ENCODE results near the gene SPART.

GRCh38 chr13:36125605-36126196 is 5.5 kb downstream of the DCLK1 start:
- PRO-cap, 7 experiments = no peak in any of the 7 experiments
- RAMPAGE, long total RNA, 2 experiments = no peak in any of the 2 experiments

GRCh38 chr13:36346190-36347230 is at the start of gene SPART:
Gene SPART (minus strand): TSS chr13:36346394.
- PRO-cap, 7 experiments = peak in 7 of 7 experiments; most common plus-strand start chr13:36346510 (in 5); most common minus-strand start chr13:36346752 (in 7)
- RAMPAGE, long total RNA, 2 experiments = start-site peak on the plus strand in 1 of 2 experiments, at chr13:36346447-36346690 at its widest, 11 reads per replicate; start-site peak on the minus strand in 2 of 2 experiments, at chr13:36346296-36346752 at its widest, 329 to 3,505 reads per replicate

DNA sequence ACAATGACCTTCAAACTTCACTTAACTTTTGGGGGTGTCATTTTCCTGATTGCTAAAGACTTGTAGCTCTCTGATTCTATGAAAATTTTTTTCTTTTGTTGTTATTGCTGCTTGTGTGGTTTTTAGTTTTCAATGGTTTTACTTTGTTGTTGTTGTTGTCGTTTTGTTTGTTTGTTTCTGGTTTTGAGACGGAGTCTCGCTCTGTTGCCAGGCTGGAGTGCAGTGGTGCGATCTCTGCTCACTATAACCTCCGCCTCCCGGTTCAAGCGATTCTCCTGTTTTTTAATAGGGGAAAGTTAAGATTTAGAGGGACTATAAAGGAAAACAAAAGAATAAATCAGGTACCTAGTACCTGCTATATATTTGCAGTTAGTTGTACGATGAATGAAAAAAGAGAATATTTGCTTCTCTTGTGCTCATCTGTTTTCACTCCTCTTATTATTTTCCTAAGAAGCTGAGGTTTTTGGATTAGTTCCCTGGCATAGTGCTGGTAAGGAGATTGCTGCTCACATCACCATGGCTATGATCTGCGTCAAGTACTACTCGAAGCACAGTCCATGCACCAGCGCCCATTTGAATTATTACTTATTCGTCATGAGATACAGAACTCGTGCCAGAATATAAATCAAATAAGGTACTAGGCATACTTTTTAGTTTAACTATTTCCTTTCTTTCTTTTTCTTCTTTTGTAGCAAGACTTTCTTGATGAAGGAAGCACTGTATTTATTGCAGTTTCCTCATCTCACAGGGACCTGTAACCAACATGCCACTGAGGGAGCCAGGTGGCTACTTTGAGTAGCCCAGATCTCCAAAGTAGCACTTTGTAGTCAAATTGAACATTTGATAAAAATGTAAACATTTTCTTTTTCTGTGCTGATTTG is 7.0 kb downstream of the SERTM1 start:
- PRO-cap, 7 experiments = peak in 1 of 7 experiments; most common plus-strand start position 685 of the sequence (in 1); most common minus-strand start position 437 of the sequence (in 1)
- RAMPAGE, long total RNA, 2 experiments = no peak in any of the 2 experiments

DNA sequence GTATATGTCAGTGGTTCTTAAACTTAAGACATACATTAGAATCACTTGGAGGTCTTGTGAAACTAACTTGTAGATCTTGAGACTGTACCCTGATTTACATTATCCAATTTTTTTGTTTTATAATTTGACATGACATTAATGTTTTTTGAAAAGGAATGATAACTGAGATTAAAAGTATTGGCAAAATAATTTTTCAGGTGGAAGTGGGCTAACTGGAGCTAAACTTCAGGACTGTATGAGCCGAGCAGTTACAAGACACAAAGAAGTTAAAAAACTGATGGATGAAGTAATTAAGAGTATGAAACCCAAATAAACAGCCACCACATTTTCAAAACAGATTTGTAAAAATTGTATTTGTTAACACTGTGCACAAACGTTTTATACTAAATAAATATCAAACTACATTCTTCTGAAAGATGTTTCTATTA is 8.4 kb downstream of the EXOSC8 start:
- PRO-cap, 7 experiments = no peak in any of the 7 experiments
- RAMPAGE, long total RNA, 2 experiments = no peak in any of the 2 experiments

DNA sequence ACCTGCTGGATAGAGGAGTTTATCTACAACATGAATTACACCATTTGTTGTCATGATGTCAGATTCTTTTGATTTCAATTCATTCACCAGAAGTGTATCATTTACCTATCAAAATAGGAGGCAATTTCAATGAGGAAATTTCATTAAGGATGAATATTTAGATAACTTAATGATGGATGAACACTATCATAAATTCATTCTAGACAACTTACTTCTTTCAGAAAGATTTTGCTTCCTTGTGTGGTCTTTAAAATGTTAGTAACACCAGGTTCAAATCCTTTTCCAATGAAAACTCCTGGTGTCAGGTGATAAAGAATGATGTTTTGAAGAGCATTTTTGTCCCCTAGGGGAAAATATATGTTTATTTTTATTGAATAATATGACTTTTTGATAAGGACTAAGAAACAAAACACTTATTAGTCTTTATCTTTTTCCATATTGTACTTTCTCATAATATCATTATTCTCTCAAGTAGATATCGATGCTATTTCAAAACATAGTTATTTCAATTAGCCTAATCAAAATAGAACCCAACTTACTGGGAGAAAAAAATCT is 19.5 kb downstream of the POSTN start:
- PRO-cap, 7 experiments = no peak in any of the 7 experiments
- RAMPAGE, long total RNA, 2 experiments = no peak in any of the 2 experiments

DNA sequence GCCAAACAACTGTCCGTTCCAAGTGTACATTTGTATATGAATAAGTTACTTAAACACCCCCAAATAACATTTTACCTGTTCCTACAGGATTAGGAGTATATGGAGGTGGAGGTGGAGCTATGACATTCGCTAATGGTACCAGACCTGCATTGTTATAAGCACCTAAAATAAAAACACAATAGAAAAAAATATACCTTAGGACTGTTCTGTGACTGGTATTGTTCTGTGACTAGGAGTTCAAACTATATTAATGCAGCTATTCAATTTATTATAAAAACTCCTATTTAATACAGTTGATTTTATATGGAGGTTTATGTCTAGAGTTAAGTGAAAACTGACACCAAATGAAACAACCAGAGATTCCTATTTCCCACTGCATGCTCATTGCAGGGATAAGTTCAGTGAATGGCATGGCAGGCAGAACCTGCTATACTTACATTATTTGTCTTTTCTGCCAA is 15.6 kb downstream of the PROSER1 start:
- PRO-cap, 7 experiments = no peak in any of the 7 experiments
- RAMPAGE, long total RNA, 2 experiments = no peak in any of the 2 experiments

GRCh38 chr13:39026176-39026569 is 11.7 kb downstream of the PROSER1 start:
- PRO-cap, 7 experiments = no peak in any of the 7 experiments
- RAMPAGE, long total RNA, 2 experiments = no peak in any of the 2 experiments

DNA sequence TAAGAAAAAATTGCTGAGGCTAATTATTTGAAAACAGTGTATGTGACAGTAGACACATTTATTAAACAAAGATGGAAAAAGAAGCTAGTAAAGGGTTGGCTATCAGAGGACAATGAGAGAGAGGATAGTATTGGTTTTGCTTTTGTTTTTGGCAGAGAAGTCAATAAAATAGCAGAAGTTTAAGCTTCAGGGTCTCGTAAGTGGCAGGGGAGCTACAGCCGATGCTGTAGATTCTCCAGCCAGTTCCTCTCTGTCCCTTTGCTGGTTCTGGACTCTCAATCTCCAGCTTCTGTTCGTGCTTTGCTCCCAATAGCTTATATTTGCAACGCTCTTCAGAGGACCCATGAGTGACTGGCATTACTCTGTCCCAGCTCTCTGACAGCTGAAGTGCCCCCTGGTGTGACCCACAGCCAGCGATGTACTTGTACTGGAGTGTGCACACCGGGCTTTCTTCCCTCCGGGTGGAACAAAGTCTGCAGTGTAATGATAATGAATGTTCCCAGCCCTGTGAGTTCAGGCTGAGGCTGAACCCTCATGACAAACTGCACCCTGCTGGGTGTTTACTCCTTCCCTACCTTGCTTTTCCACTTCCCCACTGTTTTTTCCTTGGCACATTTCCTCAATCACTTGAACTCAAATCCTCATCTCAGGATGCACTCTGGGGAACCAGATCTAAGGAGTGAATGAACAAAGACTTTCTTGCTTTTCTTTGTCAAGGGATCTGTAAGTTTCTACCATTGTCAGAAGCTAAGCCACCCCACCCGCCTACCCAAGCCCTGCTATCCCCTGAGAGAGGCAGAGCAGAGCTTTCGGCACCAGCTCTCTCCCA is 254.8 kb downstream of the LHFPL6 start:
- PRO-cap, 7 experiments = no peak in any of the 7 experiments
- RAMPAGE, long total RNA, 2 experiments = no peak in any of the 2 experiments

DNA sequence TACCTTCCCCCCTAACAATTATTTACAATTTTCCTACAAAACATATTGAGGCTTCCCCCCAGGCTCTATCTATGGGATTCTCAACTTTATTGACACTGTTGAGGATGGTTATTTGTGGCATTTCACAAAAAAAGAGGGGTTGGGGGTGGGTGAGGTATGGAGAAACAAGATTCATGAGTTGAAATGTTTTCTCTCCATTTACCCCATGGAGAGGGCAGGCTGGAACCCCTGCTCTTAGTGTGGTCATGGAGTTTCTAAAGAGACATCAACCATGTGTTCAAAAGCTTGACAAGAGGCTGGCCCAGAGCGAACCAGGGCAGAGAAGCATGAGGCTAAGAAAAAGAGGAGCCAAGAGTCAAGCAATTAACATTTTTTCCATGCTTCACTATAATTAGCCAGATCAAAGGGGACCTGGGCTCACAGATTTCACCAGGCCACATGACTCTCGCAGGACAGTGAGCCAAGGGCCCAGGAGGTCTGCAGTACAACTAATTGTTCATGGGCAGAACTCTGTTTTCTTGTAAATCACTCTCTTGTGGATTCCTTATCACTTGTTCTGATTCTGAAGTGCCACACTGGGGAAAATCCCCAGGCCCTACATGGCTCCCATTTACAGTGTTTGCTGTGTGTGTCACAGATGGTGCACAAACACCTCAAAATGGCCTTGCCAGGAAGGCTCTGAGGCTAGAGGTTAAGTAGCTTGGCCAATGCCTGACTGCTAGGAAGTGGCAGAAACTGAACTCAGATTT is 101.3 kb downstream of the LHFPL6 start:
- PRO-cap, 7 experiments = no peak in any of the 7 experiments
- RAMPAGE, long total RNA, 2 experiments = no peak in any of the 2 experiments

DNA sequence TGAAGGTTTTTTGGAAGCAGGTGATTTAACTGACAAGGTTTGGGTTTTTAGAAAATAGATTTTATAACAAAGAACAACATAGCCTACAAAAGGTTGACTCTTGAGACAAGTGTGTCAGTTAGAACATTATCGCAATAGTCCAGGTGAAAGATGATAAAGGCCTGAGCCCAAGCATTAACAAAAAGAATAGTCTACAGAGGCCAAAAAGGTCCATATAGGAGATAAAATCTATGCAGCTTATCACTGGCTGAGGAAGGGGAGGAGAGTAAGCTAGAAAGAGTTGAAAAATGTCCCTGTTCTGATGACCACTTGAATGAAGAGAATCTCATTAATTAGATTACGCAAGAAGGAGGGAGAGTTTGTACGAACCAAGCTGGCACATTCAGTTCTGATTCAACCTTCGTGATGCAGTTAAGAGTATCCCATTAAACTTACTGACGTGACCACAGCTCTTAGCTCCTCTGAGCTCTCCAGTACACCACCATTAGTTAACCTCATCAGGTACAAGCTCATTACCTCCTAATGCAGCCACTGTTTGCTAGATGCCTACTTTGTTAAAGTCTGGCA is 458.1 kb downstream of the COG6 start:
- PRO-cap, 7 experiments = no peak in any of the 7 experiments
- RAMPAGE, long total RNA, 2 experiments = no peak in any of the 2 experiments

DNA sequence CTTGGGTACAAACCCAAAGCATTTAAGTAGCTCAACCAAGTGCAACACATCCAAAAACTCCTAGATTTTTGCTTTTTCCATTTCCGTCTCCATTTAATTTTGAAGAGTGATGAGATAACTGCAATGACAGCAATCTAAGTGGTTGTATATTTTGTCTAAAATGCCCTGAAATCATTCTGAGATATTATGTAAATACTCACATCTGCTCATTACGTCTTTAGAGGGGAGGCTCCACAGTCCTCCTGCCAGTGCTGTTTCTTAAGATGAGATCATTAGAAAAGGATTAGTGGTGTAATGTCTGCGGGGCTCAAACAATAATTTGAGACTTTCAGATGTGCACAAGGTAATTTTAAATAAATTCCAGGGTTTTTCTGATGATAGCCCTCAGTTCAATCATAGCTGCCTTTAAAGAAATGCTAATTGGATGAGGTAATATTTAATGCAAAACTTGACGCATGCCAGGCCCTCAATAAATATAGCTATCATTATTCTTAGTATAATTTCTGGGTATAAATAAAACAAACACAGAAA is 437.9 kb downstream of the FOXO1 start:
- PRO-cap, 7 experiments = no peak in any of the 7 experiments
- RAMPAGE, long total RNA, 2 experiments = no peak in any of the 2 experiments

DNA sequence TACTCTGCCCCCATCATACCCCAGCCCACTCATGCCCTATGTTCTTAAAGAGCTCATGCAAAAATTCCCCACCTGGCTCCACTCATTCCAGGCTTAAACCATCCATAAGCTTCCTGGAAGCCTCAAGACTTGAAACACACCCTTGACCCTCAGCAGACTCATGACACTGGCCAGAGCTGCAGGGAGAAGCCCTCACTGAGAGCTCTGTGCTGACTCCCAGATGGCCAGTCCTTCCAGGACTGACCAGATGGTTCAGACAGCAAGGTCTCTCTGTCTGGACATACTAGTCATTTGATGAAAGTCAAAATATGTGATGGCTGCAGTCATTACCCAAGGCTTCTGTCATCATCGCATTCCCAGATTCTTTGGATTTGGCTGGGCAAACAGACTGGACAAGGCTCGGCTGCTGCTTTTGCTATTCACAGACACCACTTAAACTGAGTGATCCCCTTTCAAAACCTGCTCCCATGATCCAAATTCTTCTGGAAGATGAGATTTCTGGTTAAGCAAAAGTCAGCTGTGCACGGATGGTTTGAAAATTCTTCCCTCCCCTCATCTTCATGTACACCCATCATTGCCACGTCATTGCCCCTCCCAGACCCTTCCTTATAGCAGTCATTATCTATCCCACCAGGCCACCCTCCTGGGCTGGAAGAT is 397.3 kb downstream of the FOXO1 start:
- PRO-cap, 7 experiments = peak in 3 of 7 experiments; most common plus-strand start position 219 of the sequence (in 3)
- RAMPAGE, long total RNA, 2 experiments = no peak in any of the 2 experiments

GRCh38 chr13:40376471-40377499 is 289.7 kb downstream of the FOXO1 start:
- PRO-cap, 7 experiments = no peak in any of the 7 experiments
- RAMPAGE, long total RNA, 2 experiments = no peak in any of the 2 experiments

DNA sequence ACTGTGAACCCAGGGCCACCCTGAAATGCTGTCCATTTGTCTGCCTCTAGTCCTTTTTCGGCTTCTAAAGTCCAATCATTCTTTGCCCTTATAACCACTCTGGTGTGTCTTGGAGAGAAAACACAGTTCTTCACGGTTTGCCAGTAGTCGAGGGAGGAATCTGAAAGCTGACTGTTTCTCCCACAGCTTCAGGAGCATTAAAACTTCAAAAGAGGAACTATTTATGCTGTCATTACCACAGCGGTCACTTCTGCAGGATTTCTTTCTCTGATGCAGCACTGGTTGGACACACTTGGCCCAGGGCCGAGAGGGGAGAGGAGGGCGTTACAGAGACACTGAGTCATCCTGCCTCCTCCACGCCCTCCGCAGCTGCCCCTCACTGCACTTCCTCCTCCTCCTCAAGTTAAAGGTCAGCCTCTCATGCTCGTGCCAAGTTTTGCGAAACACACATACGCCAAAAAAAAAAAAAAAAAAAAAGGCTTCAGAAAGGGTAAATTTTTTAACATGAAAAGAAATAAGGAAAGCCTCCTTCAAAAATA is 264.1 kb downstream of the FOXO1 start:
- PRO-cap, 7 experiments = peak in 5 of 7 experiments; most common plus-strand start position 136 of the sequence (in 1); most common minus-strand start position 199 of the sequence (in 4)
- RAMPAGE, long total RNA, 2 experiments = no peak in any of the 2 experiments

DNA sequence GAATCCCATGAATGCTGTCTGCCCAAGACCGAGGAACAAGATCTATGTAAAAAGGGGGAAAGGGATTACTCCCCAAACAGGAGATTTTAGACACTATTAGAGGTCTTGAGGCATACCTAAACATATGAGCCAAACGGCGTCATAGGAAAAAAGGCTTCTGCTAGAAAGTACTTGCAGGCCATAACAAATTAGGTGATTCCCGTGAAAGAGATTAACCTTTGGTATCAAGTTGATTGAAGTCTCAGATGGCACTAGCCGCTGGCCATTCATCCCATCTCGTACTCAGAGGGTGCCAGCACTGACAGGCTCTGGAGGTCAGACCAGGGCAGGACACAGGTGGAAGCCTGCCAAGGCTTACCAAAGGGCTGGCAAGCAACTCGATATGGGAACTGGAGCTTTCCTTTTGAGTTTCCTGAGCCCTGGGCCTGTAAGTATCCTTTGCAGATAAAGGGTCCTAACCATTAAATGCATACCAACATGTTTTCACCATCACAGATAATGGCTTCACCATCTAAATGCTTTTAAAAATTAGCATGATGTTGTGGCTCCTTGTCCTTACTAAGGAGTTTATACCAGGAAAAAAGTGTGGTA is 225.2 kb downstream of the FOXO1 start:
- PRO-cap, 7 experiments = no peak in any of the 7 experiments
- RAMPAGE, long total RNA, 2 experiments = no peak in any of the 2 experiments

GRCh38 chr13:40470541-40471074 is 195.8 kb downstream of the FOXO1 start:
- PRO-cap, 7 experiments = no peak in any of the 7 experiments
- RAMPAGE, long total RNA, 2 experiments = no peak in any of the 2 experiments

GRCh38 chr13:40485530-40486204 is 180.8 kb downstream of the FOXO1 start:
- PRO-cap, 7 experiments = no peak in any of the 7 experiments
- RAMPAGE, long total RNA, 2 experiments = no peak in any of the 2 experiments

DNA sequence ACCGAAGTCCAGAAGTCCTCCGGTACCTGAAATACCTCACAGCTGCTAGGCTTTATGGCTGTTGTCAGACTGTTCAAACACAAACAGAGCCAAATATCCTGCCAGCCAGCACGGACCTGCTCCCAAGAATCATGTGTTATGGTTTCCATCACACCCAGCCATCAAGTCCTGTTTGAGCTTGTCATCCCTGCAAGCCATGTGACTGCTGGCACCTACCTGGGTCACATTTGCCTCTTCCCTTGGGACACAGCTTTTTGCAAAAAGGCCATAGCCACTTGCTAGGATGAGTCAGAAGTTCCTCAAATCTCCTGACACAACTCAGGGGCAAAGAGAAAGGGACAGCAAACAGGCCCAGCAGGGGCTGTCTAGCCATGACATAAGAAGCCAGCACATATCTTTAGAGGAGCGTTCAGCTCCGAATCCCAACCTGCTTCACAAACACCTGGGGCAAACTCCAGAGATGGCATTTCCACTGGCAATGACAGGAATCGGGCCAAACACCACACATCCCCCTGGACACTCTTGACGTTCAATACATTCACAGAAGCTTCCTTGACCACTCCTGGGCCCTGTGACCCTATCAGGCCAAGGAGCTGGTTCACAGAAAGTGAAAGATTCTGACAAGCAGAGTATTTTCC is 129.7 kb downstream of the FOXO1 start:
- PRO-cap, 7 experiments = no peak in any of the 7 experiments
- RAMPAGE, long total RNA, 2 experiments = no peak in any of the 2 experiments

- PRO-cap, 7 experiments = peak in 1 of 7 experiments; most common minus-strand start chr13:40548087 (in 1)
- RAMPAGE, long total RNA, 2 experiments = no peak in any of the 2 experiments
Measured at GRCh38 chr13:40547686-40548490, 118.6 kb downstream of the FOXO1 start.

- PRO-cap, 7 experiments = no peak in any of the 7 experiments
- RAMPAGE, long total RNA, 2 experiments = no peak in any of the 2 experiments
Measured at GRCh38 chr13:40585784-40586419, 80.5 kb downstream of the FOXO1 start.